ENCODE measurements around the genes SCN7A and XIRP2.

DNA sequence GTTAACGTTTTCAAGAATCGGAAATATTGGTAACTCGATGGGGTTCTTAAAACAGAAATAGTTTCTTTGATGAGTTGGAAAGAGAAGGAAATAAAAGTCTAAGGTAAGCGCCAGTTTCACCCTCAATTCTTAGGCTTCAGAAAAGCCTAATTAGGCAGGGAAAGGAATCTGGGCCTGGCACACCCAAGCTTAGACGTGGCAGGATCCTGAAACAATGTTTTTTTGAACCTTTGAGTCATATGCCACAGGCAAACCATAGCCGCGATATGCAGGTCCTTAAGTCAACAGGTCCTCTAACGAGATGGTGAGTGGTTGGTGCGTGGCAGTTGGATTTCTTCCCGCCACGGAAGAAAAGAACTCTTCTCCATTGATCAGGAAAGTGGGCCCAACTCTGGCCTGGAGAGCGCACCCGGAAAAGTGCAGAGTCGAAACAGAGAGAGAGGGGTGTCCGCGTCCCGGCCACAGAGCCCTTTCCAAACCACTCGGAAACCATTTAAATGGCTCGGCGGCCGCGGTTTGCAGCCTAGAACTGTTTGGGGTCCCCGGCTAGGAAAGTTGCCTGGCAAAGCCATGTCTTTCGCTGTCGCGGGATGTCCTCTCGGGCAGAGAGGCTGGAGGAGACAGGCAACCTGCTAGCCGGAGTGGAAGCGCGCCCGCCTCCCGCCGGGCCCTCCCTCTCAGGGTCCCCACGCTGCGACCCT lies 901 bp downstream of the GALNT3 start:
- PRO-cap, result unidirectional peak, plus-strand start at position 296 of the sequence
- RAMPAGE, long total RNA, 4 experiments, result no peak in any of the 4 experiments

DNA sequence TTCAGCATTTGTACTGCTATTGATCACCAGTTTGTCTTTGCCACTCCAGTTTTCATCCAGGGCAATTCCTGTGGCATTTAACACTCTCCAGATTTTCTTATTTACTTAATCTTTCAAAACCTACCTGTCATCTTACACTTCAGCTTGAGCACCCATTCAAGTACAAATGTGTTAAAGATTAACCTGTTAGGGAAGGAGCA lies 101.8 kb upstream of the SCN1A start:
- PRO-cap, result no peak
- RAMPAGE, long total RNA, 4 experiments, result no peak in any of the 4 experiments

DNA sequence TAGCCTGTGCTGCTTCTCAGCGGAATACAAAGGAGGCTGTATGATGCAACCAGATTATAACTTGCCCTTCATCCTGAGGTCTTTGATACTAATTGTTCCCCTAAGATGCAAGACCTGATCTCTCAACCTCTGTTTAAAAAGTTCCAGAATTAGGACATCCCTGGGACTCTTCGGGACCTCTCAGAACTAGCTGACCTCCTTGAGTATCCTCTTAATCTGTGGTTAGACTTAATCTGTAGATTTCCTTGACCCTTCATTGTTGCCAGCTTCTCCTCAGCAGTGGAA lies 8.1 kb downstream of the SCN7A start:
- PRO-cap, result no peak
- RAMPAGE, long total RNA, 4 experiments, result no peak in any of the 4 experiments

- PRO-cap, result no peak
- RAMPAGE, long total RNA, 4 experiments, result start-site peak on the minus strand in 1 of 4 experiments, at chr2:166494123-166494255 at its widest, 23 reads per replicate
These were observed at the start of gene SCN7A for GRCh38 chr2:166493809-166494620. TSS of gene SCN7A (minus strand) at chr2:166494249.

- PRO-cap, result no peak
- RAMPAGE, long total RNA, 4 experiments, result no peak in any of the 4 experiments
These were observed at the start of gene XIRP2 for GRCh38 chr2:166888396-166888758. TSS of gene XIRP2 (plus strand) at chr2:166888480.

DNA sequence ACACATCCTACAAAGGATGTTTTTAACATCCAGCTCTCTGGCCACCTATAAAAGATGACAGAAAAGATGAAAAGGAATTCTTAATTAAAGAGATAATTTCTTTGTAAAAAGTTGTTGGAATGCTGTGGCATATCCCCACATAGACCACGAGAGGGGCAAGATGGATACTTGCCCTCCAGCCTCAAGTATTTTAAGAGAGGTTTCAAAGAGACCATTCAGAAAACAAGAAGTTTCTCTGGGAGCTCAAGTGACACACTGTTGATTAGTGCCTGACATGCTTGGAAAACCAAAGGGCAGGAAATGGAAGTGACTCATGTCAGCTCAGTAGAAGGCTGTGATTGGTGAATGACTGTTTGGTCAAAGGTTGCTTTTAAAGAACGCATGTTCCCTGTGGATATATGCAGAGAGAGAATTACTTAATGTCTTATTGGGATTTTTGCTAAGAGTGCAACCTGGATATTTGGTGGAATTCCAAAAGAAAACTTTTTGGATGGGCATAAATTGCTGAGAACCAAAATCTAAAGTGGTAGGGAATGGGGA lies 145.3 kb downstream of the B3GALT1 start:
- PRO-cap, result no peak
- RAMPAGE, long total RNA, 4 experiments, result no peak in any of the 4 experiments

DNA sequence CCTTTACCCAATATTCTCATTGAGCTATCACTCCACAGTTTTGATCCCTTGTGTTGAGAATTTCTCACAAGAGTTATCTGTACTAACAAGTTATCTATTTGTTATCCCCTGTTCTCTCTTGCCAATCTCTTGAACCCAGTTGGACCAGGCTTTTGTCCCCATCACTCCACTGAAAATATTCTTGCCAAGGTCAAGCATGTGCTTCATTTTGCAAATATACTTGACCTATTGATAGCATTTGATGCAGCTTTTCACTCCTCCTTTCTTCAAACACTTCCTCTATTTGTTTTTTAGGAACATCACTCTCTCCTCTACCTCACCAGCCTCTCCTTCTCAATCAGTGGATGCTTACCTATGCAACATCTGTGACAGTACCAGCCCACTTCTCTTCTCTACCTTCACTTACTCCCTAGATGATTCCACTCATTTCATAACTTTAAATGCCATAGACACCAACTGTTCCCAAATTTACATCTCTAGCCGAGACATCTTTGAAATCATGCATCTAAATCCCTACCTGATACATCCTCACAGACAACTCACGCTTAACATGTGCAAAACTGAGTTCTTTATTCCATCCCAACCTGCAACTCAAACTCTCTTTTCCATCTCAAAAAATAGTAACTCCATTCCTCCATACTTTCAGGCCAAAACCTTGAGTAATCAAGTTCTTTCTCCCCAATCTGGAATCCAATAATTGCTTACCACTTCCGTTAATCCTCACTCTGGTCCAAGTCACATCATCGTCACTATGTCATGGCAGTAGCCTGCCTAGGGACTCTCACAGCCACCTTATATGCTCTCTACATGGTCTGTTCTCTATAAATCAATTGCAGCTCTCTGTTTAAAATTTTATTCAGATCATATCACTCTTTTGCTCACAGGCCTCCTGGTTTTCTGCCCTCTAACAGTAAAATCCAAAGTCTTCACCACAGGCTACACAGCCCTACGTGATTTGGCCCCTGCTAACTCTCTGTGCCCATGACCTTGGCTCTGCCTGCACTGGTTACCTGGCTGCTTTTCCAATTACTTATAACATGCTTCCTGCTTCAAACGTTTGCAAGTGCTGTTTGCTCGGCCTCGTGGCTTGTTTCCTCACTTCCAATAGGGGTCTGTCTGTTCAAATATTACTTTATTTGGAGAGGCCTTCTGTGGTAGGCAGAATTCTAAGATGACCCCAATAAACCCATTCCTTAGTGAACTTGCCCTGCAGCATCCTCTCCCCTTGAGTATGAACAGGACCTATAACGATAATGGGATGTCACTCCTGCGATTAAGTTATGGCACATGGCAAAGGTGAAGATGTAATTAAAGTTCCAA lies 188.9 kb downstream of the STK39 start:
- PRO-cap, result no peak
- RAMPAGE, long total RNA, 4 experiments, result start-site peak on the minus strand in 1 of 4 experiments, centred at positions 250 to 1,029 of the sequence, 5 to 10 reads per replicate

GRCh38 chr2:168245089-168245572 lies 2.3 kb downstream of the STK39 start:
- PRO-cap, result no peak
- RAMPAGE, long total RNA, 4 experiments, result no peak in any of the 4 experiments

DNA sequence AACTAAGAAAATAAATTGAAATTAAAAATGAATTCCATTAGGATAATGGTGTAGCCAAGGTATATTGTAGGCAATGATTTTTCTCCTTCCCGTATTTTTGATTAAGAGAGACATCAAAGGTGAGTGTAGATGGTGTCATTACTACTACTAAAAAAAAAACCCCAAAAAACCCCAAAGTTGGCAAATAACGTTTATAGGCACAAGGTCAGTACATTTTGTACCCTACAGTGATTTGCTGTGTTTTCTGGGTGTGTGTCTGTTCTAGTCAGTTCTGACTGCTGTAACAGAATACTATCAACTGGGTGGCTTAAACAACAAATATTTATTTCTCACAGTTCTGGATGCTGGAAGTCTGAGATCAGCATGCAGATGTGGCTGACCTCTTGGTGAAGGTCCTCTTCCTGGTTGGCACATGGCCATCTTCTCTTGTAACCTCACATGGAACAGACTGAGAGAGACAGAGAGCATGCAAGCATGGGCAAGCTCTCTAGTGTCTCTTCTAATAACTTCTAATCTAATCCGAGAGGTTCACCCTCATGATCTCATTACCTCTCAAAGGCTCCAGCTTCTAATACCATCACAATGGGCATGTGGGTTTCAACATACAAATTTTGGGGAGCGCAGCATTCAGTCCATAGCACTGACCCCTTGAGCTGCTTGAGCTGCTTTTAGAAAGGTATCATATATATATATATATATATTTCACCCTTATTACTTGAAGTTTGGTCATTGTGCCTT lies 103.2 kb downstream of the CERS6 start:
- PRO-cap, result no peak
- RAMPAGE, long total RNA, 4 experiments, result no peak in any of the 4 experiments

- PRO-cap, result no peak
- RAMPAGE, long total RNA, 4 experiments, result no peak in any of the 4 experiments
These were observed 160.9 kb downstream of the CERS6 start for GRCh38 chr2:168617002-168617413.

DNA sequence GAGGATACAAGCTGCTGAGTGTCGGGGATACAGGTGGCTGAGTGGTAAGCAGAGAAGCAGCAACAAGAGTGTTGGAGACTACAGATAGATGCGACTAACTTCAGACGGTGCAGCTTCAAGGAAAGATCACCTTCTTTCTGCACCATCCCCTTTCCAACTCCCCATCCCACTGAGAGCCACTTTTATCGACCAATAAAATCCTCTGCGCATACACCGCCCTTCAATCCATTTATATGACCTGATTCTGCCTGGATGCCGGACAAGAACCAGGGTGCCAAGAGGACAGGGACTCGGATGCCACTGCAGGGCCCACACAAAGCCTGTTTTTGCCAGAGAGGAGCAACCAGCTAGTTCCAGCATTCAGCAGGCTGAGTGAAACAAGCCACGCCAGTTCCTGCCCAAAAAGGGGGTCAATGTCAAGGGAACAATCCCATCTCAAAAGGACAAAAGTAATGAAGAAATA lies 22.8 kb upstream of the NOSTRIN start:
- PRO-cap, result no peak
- RAMPAGE, long total RNA, 4 experiments, result no peak in any of the 4 experiments

DNA sequence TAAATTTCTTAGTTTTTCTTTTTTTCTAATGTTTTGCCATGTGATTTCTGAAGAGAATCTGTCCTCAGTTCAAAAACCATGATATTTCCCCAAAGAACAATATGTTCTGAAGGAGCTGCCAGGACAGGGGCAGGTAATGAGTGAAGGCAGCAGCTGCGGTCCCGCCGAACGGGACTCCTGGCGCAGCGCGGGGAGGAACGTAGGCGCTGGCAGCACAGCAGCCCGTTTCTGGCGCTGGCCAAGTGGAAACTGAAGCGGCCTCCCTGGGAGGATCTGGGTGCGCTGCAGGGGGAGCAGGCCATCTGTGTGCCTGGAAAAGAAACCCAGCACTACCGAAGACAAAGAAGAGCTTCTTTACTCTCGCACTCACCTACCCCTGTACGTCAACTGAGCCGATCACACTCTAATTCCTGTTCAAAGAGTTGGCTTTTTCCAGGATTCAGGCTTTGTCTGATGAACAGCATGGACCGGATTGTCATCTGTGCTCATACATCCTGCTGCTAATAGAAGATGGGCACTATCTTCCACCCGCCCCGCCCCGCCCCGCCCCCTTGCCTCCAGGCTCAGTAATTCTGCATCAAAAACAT lies 11.8 kb downstream of the G6PC2 start:
- PRO-cap, result no peak
- RAMPAGE, long total RNA, 4 experiments, result no peak in any of the 4 experiments

- PRO-cap, result no peak
- RAMPAGE, long total RNA, 4 experiments, result no peak in any of the 4 experiments
These were observed 17.9 kb downstream of the ABCB11 start for GRCh38 chr2:169013181-169013593.

GRCh38 chr2:169107932-169108289 lies 38.5 kb downstream of the DHRS9 start:
- PRO-cap, result no peak
- RAMPAGE, long total RNA, 4 experiments, result no peak in any of the 4 experiments

- PRO-cap, result no peak
- RAMPAGE, long total RNA, 4 experiments, result no peak in any of the 4 experiments
These were observed 995 bp downstream of the SSB start for GRCh38 chr2:169799674-169800058.

DNA sequence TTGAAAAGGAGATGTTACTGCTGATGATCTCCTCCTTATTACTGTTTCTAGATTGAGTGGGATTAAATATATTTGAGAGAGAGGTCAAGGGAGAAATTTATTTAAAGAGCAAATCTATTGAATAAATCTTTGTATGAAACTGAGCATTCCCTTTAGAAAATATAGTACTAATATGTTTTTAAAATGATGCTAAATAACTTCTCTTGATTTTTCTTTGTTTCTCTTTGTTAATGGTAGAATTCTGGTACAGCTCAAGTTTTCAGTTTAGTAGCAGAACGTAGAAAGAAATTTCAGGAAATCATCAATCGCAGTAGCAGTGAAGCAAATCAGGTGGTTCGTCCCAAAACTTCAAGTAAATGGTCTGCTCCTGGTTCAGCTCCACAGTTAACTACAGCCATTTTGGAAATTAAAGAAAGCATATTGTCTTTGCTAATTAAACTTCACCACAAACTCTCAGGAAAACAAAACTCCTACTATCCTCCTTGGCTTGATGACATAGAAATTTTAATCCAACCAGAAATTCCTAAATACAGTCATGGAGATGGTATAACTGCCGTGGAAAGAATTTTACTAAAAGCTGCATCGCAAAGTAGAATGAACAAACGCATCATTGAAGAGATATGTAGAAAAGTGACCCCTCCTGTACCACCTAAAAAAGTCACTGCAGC lies 122.2 kb downstream of the UBR3 start:
- PRO-cap, result no peak
- RAMPAGE, long total RNA, 4 experiments, result no peak in any of the 4 experiments

DNA sequence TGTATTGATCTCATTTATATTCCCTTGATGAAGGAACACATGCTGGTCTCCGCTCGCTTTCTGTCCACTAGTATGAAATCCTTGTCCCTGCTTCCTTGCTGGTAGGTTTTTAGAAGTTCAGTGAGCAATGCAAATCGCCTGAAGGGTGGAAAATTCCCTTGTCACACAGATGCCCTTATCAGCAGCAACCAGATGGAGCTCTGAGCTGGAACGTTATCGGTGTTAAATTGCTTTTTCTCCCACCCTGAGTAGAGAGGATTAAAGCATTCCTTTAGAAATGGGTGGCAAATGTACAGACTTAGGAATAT lies 164.1 kb upstream of the MYO3B start:
- PRO-cap, result no peak
- RAMPAGE, long total RNA, 4 experiments, result no peak in any of the 4 experiments

DNA sequence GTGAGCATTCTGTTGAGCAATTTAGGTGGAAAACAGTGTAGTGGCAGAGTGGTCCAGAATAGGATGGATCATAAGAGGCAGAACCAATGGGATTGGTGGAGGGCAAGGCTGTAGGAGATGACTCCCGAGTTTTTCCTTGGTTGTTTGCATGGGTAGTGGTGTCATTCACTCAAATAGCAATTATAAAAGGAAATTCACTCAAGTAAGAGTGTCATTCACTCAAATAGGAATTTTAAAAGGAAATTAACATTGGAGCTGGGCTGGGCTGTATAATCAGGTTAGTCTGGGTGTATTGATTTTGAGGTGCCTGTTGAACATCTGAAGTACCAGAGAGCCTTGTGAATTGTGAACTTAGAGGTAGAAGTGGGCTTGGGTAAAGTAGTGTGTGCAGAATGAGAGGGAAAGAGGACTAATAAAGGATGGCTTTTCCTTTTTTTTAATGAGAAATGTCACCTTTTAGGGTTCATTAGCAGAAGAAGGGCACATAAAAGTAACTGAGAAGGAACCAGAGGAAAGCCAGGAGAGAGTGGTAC lies 152.2 kb upstream of the MYO3B start:
- PRO-cap, result no peak
- RAMPAGE, long total RNA, 4 experiments, result no peak in any of the 4 experiments

DNA sequence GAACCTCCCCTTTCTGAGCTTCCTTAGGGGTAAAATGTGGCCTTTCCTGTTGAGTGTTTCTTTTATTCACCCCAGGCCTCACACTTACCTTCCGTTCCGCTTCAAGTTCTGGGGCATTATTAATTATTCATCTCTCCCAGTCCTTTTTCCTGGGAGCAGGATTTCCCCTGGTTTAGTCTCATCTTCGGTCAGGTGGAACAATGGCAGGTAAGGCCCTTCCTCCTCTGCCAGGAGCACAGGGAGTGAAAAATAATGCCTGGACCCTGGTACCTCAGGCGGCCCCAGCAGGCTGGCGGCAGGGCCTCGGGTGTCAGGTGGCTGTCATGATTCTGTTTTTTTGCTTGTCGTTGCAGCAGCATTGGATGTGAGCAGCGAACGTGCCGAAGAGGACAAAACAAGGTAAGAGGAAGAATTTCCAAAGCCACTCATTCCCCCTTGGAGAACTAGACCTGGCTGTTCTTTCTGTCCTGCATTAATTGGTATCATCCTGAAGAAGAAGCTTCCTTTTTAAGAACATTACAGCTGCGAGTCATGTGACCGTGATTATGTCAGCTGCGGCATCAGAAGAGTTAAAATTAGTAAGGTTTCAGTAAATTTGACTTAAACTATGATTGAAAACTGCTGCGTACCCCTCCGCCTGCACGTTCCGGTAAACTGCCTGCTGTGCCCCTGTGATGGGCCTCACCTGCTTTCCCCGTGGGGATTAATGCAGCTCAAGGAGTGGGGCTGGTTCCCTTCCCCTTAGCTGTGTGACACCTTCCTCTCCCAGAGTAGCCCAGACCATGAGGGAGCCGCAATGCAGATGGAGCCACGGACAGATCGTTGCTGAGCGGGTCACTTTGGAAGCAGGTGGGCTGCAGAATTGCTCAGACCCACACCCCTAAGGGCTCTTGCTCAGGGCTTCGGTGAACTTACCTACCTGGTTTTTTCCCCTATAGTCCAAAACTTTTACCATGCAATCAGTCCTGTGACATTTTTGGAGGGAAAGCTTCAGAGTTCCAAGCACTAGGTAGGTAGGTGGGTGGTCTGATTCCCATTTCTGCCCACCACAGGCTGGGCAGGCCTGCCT lies 36.2 kb upstream of the MYO3B start:
- PRO-cap, result no peak
- RAMPAGE, long total RNA, 4 experiments, result no peak in any of the 4 experiments

GRCh38 chr2:170714318-170714975 lies 690 bp upstream of the SP5 start:
- PRO-cap, result no peak
- RAMPAGE, long total RNA, 4 experiments, result no peak in any of the 4 experiments

All from suprapubic skin (tissue), 4 donors.